AG04449 (cell line): ENCODE measurements around the genes HMGCS2 and ADAM30.

- RRBS = no CpG with 5 or more reads among the region's 3 CpGs
These were observed 37.0 kb upstream of the WARS2 start for GRCh38 chr1:119177395-119177877.

- RRBS = no CpG with 5 or more reads among the region's 3 CpGs
These were observed 31.0 kb downstream of the HSD3B1 start for GRCh38 chr1:119538011-119538348.

DNA sequence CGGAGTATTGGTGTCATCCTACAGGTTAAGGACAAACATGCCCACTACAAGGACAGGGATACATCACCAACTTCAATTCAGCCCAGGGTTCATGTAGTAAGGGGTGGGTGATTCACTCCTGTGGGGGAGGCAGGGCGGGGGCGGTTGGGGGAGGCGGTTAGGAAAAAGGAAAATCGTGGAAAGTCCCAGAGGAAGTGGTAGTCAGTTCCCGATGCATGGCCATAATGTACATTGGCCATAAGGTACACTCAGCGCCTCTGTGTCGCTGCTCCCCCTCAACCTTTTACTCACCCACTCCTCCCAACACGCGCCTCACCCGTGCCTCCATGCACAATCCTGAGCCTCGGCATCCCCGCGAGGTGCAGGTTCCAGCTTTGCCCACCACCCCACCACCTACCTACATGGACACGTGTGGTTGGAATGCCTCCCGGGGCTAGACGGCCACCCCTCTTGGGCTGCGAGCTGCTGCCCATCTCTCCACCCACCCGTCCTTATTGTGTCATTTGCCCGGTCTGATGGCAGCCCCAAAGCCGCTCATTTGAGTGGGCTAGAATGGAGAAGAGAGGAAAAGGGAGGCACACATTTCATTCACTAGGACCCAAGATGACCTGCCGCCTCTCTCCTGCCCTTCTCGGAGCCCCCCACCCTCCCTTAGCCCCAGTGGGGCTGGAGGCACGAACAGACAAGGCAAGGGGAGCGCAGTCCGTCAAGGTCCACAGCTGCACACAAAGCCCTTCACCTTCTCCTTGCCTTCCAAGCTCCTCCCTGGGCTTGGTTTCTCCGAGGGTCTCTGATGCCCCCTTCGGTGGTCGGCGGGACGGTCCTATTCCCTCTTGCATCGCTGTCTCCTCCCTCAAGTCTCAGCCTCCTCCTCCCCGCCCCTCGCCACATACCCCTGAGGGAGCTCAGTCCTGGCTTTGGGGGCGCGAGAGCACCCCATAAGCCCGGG lies 840 bp downstream of the ZNF697 start:
- RRBS = 3% methylated on average over 5 of the region's 37 CpGs

DNA sequence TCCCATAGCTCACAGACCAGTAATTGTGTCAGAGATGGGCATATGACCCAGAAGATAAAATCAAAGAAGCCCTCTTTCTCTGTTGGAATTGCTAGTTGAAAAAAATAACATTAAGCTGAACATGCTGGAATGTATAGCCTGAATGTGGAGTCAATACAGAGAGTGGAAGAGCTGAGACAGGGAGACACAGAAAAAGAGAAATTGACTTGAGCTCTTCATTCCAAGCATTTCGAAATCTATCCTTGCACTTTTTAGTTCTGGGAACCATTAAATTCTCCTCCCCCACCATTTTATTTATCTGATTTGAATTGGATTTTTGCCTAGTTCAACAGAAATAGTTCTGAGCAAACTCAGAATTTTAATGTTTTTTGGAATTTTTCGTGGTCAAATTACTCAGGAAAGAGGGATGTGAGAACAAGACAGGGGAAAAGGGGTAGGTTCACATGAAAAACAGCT lies 5.6 kb upstream of the ZNF697 start:
- RRBS = no CpG with 5 or more reads among the region's 2 CpGs

DNA sequence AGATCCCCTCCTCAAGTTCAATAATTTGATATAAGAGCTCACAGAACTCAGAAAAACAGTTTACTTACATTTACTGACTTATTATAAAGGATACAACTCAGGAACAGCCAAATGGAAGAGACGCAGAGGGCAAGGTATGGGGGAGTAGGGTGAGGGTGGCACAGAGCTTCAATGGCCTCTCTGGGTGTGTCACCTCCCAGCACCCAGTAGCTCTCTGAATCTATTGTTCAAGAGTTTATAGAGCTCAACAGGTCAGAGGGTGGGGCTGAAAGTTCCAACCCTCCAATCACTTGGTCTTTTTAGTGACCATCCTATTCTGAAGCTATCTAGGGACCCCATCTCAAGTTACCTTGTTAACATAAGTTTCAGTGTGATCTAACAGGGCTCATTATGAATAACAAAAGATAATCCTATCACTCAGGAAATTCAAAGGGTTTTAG lies 31.1 kb upstream of the ZNF697 start:
- RRBS = no CpG with 5 or more reads among the region's 1 CpG

- RRBS = 83% methylated on average over 4 of the region's 15 CpGs
These were observed 25.6 kb downstream of the PHGDH start for GRCh38 chr1:119737167-119737832.

GRCh38 chr1:119768618-119769215 lies at the start of gene HMGCS2:
Gene HMGCS2, minus strand, starts transcription at chr1:119768905.
- RRBS = no CpG with 5 or more reads among the region's 9 CpGs

- RRBS = no CpG with 5 or more reads among the region's 5 CpGs
These were observed 4.7 kb downstream of the REG4 start for GRCh38 chr1:119806503-119806964.

DNA sequence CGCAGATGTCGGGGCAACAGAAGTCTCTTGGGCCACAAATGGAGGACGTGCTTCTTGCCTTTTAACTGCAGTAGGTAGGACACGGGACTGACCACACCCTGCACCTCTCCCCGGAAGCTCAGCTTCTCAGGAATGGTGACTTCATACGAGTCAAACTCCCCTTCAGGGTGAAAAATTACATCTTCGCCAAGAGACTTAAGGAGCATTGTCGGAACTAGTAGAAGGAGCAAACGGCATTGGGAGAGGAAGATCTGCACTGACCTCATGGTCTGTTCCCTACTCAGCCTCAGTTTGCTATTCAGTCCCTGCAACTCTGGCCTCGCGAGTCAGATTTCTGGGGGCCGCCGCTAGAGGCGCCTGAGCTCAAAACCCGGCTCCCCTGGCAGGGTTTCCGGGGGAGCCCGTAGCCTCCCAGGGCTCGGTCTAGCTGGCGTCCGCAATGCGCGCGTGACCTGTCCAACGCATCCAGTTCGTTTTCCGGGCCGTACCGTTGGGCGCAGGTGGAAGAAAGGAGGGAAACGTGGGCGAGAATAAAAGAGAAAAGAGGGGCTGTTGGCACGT lies at the start of gene ADAM30:
TSS of gene ADAM30 (minus strand) at position 445 of the 561 bp plus-strand sequence.
- RRBS = 35% methylated on average over 8 of the region's 32 CpGs

- RRBS = no CpG with 5 or more reads among the region's 5 CpGs
These were observed 17.8 kb upstream of the ADAM30 start for GRCh38 chr1:119913946-119914734.

DNA sequence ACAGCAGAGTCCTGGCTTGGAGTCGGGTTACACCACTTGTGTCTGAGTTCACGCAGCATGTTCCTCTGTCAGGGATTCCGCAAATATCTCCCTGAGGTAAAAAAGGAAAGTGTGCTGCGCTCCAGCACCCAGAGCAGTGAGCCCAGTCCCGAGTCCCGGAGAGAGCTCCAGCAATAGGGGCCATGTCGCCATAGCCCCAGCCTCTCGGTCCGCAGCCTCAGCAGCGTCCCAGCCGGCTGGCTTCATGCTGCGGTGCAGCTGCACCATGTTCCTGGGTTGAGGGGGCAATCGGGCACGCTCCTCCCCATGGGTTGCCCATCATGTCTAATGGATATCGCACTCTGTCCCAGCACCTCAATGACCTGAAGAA lies 101.2 kb upstream of the SEC22B start:
- RRBS = no CpG with 5 or more reads among the region's 15 CpGs

- RRBS = no CpG with 5 or more reads among the region's 5 CpGs
These were observed 116.8 kb downstream of the NBPF8 start for GRCh38 chr1:120531647-120532110.

GRCh38 chr1:120620426-120620845 lies 103.3 kb upstream of the NOTCH2NLR start:
- RRBS = no CpG with 5 or more reads among the region's 15 CpGs

DNA sequence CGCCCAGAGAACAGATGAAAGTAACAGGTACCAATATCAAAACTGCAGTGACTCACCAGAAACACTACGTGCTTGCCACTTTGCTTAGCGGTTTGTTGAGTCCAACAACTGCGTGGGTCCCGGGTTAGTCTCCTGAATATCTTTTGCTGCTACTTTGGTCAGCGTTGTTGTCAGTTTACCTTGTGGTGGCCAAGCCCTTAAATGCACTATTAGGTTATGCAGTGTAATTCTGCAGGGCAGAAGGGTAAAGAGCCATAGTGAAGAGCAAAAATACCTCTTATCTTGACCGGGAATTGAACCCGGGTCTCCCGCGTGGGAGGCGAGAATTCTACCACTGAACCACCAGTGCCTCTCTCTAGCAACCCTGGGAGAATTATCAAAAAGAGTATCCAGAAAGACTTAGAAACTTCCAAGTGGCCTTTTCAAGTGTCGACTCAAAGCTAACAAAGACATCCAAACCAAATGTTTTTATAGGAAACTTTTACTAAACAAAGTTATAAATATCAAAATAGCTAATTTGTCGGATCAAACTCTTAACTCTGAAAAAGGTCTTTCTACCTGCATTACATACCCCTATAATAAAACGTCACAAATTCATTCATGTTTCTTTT lies 127.1 kb downstream of the PPIAL4A start:
- RRBS = no CpG with 5 or more reads among the region's 14 CpGs

DNA sequence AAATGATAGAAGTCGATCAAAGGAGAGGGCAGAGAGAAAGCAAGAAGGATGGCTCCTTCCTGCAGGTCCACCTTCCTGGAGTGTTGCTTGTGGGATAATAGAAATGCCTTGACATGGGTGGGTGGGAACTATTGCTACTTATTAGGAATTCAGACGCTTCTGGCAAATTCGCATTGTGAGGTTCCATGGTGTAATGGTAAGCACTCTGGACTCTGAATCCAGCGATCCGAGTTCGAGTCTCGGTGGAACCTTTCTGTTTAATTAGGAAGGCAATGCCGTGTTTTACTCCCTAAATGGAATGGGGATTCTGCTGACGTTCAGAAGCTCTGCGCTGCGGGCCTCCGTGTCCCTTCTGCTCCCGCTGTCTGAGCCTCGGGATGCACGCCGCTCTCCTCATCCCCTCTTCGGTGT lies 214.5 kb downstream of the H3-7 start:
- RRBS = no CpG with 5 or more reads among the region's 17 CpGs

GRCh38 chr1:145287552-145287866 lies 45.5 kb upstream of the PPIAL4D start:
- RRBS = no CpG with 5 or more reads among the region's 24 CpGs

GRCh38 chr1:145424484-145424984 lies 869 bp downstream of the NBPF20 start:
- RRBS = no CpG with 5 or more reads among the region's 15 CpGs

DNA sequence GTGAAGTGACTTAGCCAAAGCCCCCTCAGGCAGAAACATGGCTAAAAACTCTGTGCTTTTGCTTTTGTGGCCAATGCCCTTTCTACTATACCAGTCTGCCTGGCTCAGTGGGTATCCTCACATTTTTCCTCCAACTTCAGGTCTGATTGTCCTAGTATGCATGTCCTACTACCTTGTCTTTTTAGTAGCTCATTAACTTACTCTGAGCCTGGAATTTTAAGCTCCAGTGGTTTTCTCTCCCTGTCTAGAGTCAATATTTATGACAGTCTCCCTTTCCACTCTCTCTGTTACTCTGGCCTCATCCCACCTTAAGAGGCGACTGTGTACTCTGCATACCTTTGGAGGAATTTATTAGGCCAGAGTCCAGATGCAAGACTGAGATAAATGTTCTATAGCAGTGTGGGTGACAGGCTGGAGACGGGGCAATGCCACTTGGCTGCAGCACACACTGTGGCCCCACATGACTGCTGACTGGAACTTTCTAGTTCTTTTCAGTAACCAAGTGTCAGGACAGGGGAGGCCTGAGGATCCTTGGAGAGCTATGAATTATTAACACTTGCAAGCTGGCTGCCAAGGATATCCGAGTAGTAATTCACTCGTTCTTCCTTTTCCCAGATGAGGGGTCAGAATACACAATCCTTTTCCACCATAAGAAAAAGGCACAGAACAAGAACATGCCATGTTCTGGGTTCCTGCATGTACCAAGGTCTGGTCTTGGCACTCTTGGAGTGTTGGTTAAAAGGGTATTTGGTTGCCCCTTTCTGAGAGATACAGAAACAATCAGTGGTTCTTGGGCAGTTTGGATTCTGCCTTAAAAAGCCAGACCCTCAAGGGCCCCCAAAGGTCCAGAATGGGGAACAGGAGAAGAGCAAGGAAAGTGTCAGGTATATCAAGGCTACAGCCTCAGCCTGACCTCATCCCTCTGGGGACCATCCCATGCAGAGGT lies 4.2 kb upstream of the PDZK1 start:
- RRBS = no CpG with 5 or more reads among the region's 4 CpGs

GRCh38 chr1:145777234-145777973 lies 46.5 kb downstream of the RNF115 start:
- RRBS = no CpG with 5 or more reads among the region's 1 CpG

- RRBS = no CpG with 5 or more reads among the region's 22 CpGs
These were observed 28.9 kb downstream of the RNF115 start for GRCh38 chr1:145794922-145795517.